Parietal lobe (tissue), 2 donors: ENCODE data around the genes ARHGDIG, AXIN1, PIGQ and METTL26.

DNA sequence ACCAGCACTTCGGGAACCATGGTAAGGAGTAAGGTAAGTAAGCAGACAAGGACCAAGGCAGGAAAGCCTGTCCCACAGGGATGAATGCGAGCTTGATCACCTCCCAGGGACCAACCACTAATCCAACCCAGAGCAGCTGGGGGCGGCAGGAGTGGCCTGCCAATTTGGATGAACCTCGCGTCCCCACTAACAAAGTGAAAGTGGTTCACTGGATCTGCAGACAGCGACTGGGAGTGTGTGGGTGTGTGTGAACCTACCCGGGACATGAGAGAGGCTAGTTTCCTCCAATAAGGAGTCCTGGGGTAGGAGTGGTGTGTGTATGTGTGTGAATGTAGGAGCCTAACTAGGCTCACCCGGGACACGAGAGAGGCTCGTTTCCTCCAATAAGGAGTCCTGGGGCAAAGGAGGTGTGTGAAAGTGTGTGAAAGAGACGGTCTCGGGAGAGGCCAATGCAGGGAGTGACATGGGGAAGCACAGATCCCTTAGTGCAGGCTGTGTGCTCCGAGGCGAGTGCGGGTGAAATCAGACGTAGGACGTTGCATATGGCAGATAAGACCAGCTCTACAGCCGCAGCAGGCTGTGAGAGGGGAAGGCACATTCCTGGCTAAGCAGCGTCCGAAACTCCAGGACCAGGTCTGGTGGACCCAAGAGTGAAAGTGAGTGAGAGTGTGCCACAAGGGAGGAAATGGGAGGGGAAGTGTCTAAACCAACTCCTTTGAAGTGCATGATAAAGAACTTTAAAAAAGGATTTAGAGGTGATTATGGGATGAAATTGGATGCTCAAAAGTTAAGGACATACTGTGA, 11.5 kb downstream of the POLR3K start:
- RAMPAGE, long total RNA = no peak

DNA sequence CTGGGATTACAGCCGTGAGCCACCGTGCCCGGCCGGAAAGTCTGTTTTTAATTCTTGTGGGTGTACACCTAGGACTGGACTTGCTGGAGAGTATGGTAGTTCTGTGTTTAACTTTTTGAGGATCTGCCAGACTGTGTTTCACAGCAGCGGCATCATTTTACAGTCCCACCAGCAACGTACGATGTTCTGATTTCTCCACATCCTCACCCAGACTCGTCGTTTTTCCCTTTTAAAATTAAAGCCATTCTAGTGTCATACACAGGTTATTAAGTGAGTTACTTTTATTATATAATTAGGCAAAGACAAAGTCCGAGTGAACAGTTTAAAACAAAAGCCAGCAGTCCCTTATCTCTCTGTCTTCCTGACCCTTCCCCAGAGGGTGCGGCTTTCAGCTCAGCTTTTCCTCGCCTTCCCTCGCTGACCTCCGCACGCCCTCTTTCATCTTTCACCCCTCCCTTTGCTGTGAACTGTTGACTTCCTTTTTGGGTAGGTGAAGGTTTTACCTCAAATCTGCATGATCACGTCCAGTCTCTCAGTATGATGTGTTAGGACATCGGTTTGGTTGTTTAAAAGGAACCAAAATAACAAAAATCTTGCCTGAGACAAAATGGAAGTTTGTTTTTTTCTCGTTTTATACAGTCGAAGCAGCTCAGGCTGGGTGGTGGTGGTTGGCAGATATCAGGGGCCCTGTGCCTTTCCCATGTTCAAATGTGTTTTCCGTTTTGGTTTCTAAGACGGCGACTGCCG, 18.0 kb downstream of the FAM234A start:
- RAMPAGE, long total RNA = no peak

- RAMPAGE, long total RNA = no peak
Observed at GRCh38 chr16:280230-280913, at the start of gene ARHGDIG. TSS of gene ARHGDIG (plus strand) at chr16:280591.

GRCh38 chr16:345998-347276, 6.1 kb downstream of the AXIN1 start:
- RAMPAGE, long total RNA = no peak

GRCh38 chr16:351744-352765, at the start of gene AXIN1:
TSS of gene AXIN1 (minus strand) at chr16:352723.
- RAMPAGE, long total RNA = no peak

DNA sequence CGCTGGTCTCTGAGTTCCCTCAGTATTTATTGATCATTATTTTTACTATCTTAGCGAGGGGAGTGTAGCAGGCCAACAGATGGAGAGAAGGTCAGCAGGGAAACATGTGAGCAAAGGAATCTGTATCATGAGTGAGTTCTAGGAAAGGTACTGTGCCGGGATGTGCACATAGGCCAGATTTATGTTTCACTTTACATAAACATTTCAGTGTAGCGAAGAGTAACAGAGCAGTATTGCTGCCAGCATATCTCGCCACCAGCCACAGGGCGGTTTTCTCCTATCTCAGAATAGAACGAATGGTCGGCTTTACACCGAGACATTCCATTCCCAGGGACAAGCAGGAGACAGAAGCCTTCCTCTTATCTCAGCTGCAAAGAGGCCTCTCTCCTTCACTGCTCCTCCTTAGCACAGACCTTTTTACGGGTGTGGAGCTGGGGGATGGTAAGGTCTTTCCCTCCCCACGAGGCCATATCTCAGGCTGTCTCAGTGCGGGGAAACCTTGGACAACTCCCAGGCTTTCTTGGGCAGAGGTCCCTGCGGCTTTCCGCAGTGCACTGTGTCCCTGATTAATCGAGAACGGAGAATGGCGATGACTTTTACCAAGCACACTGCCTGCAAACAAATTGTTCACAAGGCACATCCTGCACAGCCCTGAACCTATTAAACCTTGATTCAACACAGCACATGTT, 6.3 kb upstream of the PGAP6 start:
- RAMPAGE, long total RNA = no peak

- RAMPAGE, long total RNA = no peak
Observed at GRCh38 chr16:399278-399861, 2.3 kb upstream of the DECR2 start.

DNA sequence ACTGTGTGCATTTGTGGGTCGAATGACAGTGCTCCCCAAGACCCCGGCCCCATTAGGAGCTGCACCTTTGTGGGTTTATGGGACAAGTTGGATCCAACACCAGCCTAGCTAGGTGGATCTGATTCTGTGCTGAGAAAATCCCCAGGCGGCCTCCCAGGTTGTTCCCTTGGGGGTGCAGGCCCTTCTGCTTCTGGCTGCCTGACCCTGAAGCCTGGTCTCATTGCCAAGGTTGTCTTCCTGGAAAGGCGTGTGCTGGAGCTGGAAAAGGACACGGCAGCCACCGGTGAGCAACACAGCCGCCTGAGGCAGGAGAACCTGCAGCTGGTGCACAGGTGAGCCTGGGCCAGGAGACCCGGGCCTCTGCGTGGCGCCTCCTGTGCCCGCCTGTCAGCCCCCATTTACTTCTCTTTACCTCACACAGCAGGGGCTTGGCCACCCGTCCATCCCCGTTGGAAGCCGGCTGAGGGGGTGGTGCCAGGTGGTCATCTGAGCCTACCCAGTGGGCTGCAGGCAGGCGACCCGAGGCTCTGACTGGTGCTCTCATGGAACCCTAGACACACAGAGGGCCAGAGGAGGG, 22.1 kb upstream of the CAPN15 start:
- RAMPAGE, long total RNA = no peak

DNA sequence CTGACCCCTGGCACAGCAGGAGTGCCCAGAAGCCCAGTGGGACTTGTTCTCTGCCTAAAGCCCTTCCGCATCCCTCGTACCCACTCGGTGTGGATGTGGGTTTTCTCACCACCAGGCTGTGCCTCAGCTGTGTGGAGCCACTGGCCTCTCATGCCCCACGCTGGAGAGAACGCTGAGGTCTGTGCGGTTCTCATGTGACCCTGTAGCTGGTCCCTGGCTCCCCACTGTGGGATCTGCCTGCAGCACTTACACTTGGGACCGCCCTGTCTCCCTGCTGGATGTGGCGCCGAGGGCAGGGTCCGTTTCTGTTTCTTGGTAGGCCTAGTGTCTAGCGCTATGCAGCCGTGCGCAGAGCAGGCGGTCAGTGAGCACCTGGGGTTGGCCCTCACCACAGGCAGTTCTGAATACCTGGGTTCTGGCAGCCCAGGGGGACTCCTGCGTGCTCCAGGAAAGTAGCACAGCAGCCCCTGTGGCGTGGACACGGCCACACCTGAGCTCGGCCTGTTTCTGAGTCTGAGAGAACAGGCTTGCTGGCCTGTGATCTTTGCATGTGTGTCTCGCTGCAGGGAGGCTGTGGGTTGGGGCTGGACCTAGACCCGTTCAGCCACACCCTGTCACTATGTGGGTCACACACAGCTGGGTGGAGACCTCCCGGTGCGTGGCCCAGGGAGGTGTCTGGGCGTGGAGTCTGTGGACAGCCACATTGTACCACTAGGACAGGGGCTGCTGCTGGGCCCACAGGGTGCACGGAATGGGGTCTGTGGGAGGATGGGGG, 2.7 kb downstream of the CAPN15 start:
- RAMPAGE, long total RNA = no peak

GRCh38 chr16:535264-535921, 7.9 kb downstream of the CAPN15 start:
- RAMPAGE, long total RNA = no peak

- RAMPAGE, long total RNA = no peak
Observed at GRCh38 chr16:569325-570496, at the start of gene PIGQ. TSS of gene PIGQ (plus strand) at chr16:569968.

- RAMPAGE, long total RNA = no peak
Observed at GRCh38 chr16:586411-587667, 3.0 kb upstream of the RAB40C start.

DNA sequence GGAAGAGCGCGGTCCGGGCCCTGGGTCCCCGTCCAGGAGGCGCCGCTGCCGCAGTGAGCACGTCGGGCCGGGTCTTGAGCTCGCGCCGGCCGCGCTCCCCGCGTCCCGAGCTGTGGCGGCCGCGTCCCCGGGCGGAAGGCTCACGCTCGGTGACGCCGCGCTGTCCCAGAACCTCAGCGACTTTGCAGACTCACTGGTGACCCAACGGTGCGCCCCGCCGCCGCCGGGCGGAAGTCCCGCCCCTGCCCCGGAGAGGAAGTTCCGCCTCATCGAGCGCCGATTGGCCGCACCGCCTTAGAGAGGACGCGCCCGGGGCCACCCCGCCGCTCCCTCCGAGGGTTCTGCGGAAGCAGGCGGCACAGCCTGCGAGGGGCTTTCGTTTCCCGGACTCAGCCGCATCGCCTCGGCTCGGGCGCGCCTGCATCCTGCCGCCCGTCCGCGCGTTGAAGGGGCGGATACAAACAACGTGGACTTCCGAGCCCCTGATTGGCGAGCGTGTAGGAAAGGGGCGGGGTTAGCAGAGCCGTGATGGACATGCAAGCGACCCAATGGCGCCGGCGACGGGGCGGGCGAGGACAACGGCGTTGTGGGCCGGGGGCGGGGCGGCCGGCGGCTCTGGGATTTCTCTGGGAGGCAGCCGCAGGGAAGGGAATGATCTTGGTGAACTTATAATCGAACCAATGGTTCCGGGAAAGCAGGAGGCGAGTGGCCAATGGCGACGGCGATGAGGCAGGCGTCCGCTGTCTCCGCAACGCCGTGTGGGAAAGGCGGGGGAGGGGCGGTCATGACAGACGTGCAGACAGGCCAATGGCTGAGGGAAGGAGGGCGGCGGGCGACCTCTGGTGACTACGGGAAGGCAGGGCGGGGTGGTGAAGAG, 577 bp upstream of the RAB40C start:
- RAMPAGE, long total RNA = no peak

- RAMPAGE, long total RNA = no peak
Observed at GRCh38 chr16:592477-593473, 2.9 kb downstream of the RAB40C start.

DNA sequence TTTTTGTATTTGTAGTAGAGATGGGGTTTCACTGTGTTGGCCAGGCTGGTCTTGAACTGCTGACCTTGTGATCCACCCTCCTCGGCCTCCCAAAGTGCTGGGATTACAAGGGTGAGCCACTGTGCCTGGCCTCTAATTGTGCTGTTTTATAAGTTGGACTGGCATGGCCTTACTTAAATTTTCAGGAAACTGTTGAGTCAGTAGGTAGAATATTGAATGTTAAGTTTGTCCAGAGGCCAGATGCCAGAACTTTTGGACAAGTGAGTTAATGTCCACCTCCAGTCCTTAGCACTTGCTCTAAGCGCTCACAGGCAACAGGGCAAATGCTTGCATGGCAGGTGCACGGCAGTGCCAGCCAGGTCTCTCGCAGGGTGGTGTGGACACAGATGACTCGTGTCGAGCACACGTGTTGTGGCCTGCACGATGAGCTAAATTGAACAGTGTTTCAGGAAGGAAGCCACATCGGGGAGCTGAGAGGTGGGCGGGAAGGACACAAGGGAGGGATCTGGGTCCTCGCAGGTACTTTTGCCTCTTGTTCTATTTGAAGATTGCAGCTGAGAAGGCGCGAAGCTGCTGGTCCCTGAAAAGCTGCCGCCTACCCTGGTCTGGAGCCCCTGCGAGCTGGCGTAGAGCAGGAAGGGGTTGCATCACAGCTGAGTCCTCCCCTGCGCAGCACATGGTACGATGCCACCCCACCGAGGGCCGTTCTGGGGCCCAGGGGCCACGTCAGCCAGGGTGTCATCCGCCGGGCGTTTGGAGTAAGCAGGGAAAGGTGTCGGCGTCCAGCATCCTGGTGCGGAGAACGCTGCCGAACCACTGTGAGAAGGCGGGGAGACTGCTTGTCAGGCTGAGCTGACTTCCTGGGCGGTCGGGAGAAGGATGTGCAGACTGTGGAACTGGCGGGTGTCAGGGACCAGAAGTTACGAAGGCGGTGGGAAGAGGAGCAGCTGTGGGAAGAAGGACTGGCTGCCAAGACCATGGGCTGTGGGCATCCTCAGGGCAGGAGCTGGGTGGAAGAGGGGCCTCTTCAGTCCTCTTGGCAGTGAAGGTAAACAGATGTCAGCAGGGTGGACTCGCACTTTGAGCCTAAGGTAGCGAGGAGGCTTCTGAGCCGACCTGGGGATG, 6.3 kb downstream of the RAB40C start:
- RAMPAGE, long total RNA = no peak

DNA sequence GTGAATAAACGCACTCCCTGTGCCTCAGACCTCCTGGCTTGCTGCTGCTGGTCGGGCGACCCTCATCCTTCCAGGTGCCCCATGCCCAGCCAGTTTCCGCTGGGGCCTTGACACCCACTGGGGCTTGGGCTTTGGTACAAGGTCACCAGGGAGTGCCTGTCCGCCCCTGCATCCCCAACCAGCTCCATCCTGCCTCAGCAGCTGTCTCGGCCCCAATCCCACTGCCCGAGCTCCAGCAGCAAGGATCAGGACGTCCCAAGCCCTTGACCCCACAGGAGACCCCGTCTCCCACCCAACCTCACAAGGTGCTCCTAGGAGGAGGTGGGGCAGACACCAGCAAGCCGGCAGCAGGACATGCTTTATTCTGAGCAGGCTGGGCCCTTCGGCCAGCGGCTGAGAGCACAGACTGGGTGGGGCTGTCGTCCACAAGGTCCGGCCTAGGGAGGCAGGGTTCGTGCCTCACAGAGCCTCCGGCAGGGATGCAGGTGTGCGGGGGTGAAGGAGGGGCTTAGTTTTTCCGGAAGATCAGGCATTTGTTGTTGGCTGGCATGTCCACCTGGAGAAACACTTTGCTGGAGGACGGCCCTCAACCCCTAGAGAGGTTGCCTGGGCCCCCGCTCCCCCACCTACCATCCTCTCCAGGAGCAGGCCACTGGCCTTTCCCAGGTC, 1.9 kb downstream of the METTL26 start:
- RAMPAGE, long total RNA = no peak

GRCh38 chr16:636084-636909, at the start of gene METTL26:
TSS of gene METTL26 (minus strand) at chr16:636305.
- RAMPAGE, long total RNA = start-site peak on the minus strand at chr16:636272-636345, 228 and 295 reads in 2 replicates

GRCh38 chr16:693624-694701, 3.8 kb upstream of the WDR24 start:
- RAMPAGE, long total RNA = no peak

- RAMPAGE, long total RNA = no peak
Observed at GRCh38 chr16:706211-706870, 740 bp upstream of the FBXL16 start.

DNA sequence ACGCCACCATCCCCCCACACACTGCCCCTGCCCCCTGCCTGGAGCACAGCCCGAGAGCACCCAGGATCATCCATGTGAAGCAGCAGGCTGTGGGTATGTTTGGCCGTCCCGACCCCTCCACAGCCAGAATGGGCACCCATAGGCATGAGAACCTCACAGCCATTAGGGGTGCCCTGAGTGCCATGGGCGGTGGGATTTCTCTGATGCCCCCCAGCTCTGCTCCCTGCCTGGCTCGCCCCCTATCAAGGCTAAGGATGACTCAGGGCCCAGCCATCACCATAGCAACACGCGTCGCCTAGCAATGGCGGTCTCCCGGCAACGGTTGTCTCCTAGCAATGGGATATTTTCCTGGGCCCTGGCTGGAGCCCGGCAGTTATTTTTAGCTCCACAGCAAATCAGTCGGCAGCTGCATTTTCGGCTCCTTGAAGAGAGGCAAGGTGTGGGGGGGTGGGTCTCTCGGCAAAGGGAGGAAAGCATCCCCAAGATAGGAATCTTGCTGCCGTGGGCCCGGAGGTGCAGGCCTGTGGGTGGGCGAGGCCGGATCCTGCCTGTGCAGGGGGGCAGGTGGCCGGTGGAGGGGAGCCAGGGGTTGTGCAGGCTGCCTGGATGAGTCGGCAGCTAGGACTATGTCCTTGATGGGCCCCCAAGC, 4.0 kb upstream of the FBXL16 start:
- RAMPAGE, long total RNA = no peak